ENCODE measurements around a stretch of chr18.

DNA sequence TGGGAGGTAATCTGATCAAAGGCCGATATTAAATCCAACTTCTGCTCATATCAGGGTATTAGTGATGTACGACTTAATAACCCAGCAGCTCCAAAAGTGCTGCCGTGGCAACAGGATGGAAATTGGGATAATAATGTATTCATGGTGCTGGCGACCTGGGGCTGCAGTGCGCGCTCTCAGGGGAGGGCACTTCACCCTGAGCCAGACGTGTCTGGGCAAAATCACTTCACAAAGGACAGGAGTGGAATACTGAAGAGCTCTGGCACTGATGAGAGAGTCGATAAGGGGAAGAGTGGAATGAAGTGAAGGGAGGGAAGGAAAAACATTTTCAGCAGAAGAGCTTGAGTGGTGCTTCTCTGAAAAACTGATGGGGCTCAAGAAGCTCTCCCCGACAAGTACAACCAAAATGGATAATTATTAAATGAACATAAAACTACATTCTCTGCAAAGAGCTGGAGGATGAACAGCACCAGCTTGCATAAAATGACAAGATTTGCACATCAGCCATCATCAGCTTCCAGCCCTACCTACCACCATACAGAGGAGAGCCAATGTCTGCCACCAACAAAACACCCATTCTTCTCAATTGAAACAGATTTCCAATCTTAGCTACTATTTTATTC lies 65.9 kb downstream of the ZNF521 start:
- PRO-cap, 2 experiments: no peak in any of the 2 experiments
- RAMPAGE, long total RNA, 5 experiments: no peak in any of the 5 experiments

- PRO-cap, 2 experiments: peak in 2 of 2 experiments; most common plus-strand start chr18:25350860 (in 2); most common minus-strand start chr18:25350717 (in 1)
- RAMPAGE, long total RNA, 5 experiments: no peak in any of the 5 experiments
These were observed 1.3 kb downstream of the ZNF521 start for GRCh38 chr18:25350530-25351297.

DNA sequence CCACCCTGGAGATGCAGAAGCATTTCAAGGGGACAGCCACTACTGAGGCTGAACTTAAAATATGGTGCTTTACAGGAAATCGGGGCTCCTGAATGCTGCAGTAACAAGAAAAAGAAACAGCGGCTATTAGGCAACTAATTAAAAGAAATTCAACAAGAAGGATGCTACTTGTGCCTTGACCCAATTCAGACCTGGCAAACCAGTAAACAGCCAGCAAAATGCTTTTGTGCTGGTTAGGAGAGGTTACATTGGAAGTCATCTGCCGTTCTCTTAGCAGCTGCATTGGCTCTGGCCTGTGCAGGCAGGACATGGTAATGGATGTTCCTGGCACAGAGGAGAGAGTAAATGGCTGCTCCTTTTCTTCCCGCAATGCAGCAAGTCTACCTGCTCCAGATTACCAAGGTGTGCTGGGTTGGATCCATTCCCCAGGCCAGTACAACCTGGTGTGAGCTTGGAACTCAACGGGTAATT lies 236.0 kb downstream of the SS18 start:
- PRO-cap, 2 experiments: peak in 2 of 2 experiments; most common minus-strand start position 281 of the sequence (in 2)
- RAMPAGE, long total RNA, 5 experiments: no peak in any of the 5 experiments

GRCh38 chr18:26440374-26440957 lies 107.9 kb downstream of the KCTD1 start:
- PRO-cap, 2 experiments: no peak in any of the 2 experiments
- RAMPAGE, long total RNA, 5 experiments: no peak in any of the 5 experiments

DNA sequence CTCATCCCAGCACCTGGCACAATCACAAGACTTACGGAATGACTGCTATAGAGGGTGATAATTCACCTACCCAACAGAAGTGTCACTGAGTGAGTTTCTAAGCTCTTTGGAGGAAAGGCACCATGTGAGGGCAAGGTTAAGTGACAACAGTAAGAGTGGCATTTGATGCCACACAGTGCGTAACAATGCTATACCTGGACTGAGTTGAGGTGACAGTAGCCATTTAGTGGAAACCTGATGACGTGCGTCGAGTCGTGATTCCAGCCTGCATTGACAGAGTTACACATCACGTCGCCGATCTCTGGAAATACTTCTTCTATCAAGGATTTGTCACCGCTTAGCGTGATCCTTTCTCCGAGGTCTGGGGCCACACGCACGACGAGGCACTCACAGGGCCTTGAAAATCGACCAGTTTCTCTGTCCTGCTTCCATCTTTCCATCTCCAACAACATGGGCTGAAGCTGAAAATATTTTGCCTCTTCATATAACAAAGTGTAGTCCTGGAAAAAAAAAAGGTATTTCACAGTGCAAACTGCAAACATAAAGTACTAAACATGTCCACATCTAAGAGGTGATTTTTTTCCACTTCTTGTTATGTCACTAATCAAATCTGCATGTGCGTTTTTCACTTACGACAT lies 88.8 kb downstream of the KCTD1 start:
- PRO-cap, 2 experiments: no peak in any of the 2 experiments
- RAMPAGE, long total RNA, 5 experiments: no peak in any of the 5 experiments

- PRO-cap, 2 experiments: no peak in any of the 2 experiments
- RAMPAGE, long total RNA, 5 experiments: no peak in any of the 5 experiments
These were observed 100.8 kb upstream of the KCTD1 start for GRCh38 chr18:26649237-26649510.

DNA sequence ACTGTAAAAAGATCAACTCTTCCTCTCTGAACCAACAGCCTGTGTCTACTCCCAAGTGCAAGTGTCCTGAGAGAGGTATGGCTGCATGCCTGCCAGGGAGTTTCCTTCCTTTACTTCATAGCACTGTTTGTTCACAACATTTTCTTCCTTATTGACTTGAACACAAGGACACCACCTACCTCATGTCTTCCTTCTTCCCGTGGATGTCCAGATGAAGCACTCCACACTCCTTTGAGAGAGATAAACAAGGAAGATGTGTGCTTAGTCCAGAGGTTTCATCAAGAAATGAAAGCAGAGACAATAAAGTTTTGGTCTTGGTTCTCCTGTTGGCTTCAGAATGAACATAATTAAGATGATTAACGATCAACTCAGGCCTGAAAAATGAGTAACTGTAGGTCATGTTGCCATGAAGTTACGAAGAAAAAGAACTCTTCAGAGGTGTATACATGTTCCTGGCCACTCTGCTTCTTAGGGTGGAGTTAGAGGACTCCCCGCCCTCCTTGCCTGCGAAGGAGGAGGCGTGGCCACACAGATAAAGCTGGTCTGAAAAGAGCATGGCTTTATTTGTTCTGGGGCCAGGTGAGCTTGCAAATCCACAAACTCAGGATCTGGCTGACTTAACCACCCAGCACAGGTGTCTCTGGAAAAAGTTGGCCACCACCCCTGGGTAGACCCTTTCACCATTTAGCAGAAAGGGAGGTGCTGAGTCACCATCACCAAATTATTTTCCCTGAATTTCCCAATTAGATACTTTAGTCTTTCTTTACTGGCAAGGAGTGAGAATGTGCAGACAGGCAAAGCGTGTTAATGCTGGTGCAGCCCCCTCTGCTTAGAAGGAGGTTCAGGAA lies 155.1 kb upstream of the KCTD1 start:
- PRO-cap, 2 experiments: peak in 1 of 2 experiments; most common plus-strand start position 560 of the sequence (in 1); most common minus-strand start position 470 of the sequence (in 1)
- RAMPAGE, long total RNA, 5 experiments: no peak in any of the 5 experiments

DNA sequence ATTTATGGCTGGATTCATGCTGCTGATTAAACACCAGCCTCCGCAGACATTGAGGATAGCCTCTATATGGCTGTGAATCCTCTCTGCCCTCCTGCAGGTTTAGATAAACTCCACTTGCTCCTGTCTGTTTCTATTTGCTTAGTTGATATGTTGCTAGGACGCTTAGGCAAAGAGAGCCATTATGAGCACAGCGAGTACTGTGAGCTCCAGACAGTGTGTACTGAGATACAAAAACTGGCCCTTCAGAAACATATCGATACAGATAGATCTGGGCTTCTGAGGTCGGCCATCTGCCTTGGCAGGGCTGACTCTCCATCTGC lies 127.7 kb downstream of the CHST9 start:
- PRO-cap, 2 experiments: no peak in any of the 2 experiments
- RAMPAGE, long total RNA, 5 experiments: no peak in any of the 5 experiments

DNA sequence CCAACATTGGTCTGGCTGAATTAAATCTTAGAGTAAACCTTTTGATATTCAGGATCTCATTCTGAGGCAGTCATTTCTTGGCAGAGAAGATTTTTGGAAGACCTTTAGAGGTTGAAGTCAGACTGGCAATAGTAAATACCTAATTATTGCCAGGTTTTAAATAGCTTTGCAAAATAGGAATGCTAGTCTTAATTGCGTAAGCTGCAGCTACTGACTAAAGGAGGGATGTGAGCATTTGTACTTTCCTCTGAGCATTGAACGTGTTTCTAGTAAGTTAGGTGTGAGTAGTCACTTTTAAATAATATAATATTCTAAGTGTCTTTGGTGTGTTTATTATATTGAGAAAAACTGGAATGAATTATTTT lies 127.2 kb downstream of the CHST9 start:
- PRO-cap, 2 experiments: no peak in any of the 2 experiments
- RAMPAGE, long total RNA, 5 experiments: no peak in any of the 5 experiments

- PRO-cap, 2 experiments: no peak in any of the 2 experiments
- RAMPAGE, long total RNA, 5 experiments: no peak in any of the 5 experiments
These were observed 420.2 kb upstream of the CHST9 start for GRCh38 chr18:27605326-27605606.

GRCh38 chr18:27984940-27985338 lies 192.0 kb downstream of the CDH2 start:
- PRO-cap, 2 experiments: no peak in any of the 2 experiments
- RAMPAGE, long total RNA, 5 experiments: no peak in any of the 5 experiments

GRCh38 chr18:28086866-28087105 lies 90.1 kb downstream of the CDH2 start:
- PRO-cap, 2 experiments: no peak in any of the 2 experiments
- RAMPAGE, long total RNA, 5 experiments: no peak in any of the 5 experiments

DNA sequence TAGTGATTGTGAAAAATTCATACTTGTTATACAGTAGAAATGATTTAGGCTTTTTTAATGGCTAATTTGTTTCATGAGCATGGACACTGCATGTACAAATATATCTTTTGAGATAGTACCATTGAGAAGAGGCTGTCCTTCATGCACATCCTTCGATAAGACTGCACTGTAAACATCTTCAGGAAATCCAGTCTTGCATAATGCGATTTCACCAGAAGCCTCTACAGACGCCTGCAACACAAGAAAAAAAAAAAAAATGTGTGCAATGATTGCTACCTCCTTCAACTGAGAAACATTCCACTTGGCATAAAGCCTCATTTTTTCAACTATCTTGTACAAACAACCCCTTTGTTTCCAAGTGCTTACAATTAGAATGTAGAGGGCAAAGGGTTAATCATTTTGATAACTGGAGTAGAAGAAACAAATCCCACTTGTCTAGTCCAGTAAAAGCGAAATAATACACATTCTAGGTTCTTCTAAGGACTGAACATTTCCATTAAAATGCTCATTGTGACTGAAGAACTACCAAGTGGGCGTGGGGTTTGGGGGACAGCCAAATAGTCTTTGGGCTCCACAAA lies 29.3 kb downstream of the CDH2 start:
- PRO-cap, 2 experiments: no peak in any of the 2 experiments
- RAMPAGE, long total RNA, 5 experiments: no peak in any of the 5 experiments

GRCh38 chr18:29163833-29164436 lies 987.0 kb upstream of the CDH2 start:
- PRO-cap, 2 experiments: no peak in any of the 2 experiments
- RAMPAGE, long total RNA, 5 experiments: no peak in any of the 5 experiments

- PRO-cap, 2 experiments: no peak in any of the 2 experiments
- RAMPAGE, long total RNA, 5 experiments: no peak in any of the 5 experiments
These were observed 867.2 kb downstream of the DSC3 start for GRCh38 chr18:30175280-30175751.

DNA sequence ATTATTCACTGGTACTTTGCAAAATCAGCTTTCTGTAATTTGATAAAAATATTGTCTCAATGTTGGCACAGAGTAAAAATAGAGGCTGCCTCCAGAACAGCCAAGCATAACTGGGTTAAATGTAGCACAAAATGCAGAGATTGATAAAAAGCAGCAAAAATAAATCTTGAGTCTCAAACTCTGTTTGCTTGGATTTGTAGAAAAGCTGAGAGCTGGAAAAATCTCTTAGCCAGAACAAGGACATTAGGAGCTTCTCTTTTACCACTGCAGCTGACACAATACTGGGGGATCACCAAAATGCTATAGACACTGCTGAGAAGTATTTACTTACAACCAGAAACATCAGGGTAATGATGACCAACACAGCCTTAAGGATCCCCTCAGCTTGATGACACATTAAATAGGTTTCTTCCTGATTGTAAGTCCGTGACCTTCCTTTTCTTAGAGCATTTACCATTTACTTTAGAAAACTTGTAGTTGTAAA lies 278.9 kb downstream of the DSC3 start:
- PRO-cap, 2 experiments: no peak in any of the 2 experiments
- RAMPAGE, long total RNA, 5 experiments: no peak in any of the 5 experiments

GRCh38 chr18:31070593-31070883 lies 28.0 kb upstream of the DSC3 start:
- PRO-cap, 2 experiments: no peak in any of the 2 experiments
- RAMPAGE, long total RNA, 5 experiments: no peak in any of the 5 experiments

DNA sequence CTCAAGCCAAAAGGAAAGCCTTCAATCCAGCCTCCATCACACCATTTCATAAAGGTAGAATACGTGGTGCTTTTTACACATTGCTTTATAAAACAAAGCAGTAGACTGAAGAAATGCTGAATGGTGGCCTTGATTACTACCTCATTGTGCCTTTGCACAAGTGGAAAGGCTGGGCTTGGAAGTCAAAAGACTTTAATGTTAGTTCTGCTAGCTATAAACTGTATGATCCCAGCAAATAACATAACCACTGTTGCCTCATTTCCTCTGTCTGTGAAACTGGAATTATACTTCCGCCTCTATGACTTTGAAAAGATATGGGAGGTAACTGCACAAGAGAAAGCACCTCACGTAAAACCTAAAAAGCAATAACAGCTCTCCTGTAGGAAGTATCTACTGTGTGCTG lies 43.4 kb upstream of the DSC1 start:
- PRO-cap, 2 experiments: no peak in any of the 2 experiments
- RAMPAGE, long total RNA, 5 experiments: no peak in any of the 5 experiments

DNA sequence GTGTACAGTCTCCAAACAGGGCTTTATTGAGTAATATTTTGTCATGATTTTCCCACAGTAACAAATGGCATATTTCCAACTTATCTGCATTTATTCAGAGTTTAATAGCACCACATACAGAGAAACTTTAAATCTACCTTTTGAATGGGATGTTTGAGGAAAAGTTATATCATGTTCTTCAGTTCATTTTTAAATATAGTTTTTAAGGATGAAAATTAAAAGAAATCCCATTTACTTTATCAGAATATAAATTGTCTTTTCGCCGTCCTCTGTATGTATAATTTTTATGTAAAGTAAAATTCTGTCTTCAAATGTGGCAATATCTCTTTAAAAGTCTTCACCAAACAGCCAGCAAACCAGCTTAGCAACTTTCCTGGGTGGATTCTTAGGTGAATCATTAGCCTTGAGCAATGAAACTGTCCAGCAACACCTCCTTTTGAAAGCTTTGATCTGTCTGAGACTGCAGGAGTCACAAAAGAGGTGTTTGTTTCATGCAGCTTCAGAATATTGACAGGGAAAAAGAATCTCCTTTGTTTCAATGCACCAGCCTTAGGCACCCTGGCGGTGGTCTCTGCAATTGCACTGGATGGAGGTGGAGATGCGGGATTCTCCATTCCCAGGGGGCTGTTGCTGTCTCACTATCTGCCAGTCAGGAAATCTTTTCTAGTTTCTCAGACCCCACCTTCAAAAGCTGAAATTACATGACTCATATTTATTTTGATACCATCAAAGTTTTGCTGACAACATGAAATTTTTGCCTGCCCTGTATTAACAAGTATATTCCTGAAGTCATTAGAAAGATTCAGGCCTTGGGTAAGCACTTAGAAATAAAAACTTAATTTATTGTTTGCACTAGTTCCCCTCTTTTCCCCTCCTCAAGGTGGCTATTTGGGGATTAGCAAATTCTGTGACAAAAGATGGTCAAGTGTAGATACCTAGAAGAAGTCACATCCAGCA lies 76.1 kb upstream of the DSG1 start:
- PRO-cap, 2 experiments: peak in 1 of 2 experiments; most common plus-strand start position 453 of the sequence (in 1); most common minus-strand start position 659 of the sequence (in 1)
- RAMPAGE, long total RNA, 5 experiments: no peak in any of the 5 experiments

- PRO-cap, 2 experiments: no peak in any of the 2 experiments
- RAMPAGE, long total RNA, 5 experiments: no peak in any of the 5 experiments
These were observed 62.2 kb upstream of the DSG1 start for GRCh38 chr18:31255731-31256281.